Placental pericyte (primary cell): ENCODE results near the gene MAPK6.

DNA sequence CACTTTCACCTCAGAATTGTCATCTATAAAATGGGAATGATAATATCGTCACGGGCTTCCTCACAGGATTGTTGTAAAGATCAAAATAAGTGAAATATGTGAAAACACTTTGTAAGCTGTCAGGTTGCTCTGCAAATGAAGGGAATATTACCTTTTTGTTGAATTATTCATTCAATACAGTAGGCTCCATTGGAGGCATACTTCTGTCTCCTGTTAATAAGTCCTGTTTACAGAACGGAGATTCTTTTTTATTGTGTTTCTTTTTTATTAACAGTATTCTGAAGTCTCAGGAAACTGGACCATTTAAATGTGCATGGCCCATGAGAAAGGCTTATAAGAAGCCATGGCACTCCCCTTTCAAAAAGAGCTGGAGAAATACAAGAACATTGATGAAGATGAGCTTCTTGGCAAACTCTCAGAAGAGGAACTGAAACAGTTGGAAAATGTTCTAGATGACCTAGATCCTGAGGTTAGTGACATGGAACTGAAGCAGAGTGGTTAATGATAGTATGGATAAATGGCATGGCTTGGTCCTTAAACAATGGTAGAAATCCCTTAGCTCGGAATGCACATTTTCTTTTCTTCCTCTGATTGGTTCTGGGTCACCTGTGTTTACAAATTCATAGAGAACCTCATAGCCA is 14.8 kb downstream of the TMOD2 start:
- CAGE, long polyA plus RNA, result no peak

GRCh38 chr15:51849705-51850319 is 20.4 kb downstream of the TMOD3 start:
- CAGE, long polyA plus RNA, result no peak

DNA sequence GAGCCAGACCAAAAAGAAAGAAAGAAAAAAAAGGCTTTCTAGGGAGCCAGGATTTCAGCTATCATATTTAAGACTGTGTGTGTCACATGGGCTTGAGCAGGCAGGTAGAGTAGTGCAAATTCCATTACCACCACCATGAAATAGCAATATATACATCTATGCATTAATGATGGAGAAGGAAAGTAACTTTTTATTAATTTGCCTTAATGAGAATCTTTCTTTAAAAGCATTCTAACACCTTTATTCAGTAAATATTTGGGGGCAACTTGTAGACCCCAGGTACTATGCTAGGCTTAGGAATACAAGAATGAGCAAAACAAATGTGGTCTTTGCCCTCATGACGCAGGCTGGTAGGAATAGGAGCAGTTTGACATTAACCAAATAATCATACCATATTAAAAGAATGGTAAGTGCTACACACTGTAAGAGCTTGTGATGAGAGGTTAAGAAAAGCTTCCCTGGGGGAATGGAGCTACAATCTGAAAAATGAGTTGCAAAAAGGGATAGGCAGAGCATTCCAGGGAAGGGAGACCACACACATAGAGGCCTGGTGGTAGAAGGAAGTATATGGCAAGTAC is 37.1 kb downstream of the TMOD3 start:
- CAGE, long polyA plus RNA, result no peak

DNA sequence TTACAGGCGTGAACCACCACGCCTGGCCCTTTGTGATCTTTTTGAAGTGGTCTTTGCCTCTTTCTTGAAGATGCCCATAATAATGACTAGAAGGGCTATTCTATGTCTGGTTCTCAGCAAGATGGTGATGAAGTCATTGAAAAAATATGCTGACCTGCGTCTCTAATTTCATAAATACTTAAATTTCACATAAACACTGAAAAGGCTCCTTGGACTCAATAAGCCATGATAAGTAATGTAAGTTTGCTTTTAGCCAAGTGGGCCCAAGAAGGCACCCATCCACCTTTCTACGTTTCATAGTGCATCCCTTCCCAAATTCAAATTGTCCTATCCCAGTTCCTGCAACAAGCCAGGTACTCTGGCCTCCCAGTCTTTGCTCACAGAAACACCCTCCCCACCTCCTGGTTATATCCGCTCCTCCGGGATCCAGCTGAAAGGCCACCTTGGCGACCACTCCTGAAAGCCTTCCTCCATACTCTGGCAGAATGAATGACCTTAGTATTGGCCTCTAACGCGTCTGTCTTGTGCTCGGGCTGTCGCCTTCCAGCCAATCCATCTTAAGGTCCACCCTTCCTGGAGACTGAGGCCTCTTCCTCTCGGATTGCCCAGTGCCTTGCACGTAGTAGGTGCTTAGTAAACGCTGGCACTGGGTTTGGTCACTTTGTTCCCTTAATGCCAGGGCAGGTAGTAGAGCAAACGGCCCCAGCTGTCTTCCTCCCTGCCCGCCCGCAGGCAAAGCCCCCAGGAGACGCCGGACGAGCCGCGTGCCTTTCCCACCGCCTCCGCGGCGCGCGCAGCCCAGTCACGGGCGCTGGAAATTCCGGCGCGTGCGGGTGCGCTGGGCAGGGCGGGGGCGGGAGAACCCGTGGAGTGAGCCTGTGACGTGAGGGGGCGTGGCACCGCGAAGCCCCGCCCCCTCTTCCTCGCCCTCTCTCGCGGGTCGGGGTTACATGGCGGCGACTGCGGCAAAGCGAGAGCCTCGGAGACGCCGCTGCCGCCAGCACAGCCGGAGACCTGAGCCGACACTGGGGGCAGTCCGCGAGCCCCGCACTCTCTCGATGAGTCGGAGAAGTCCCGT is at the start of gene MAPK6:
TSS of gene MAPK6 (plus strand) at position 919 of the 1,078 bp plus-strand sequence.
- CAGE, long polyA plus RNA, result no peak

DNA sequence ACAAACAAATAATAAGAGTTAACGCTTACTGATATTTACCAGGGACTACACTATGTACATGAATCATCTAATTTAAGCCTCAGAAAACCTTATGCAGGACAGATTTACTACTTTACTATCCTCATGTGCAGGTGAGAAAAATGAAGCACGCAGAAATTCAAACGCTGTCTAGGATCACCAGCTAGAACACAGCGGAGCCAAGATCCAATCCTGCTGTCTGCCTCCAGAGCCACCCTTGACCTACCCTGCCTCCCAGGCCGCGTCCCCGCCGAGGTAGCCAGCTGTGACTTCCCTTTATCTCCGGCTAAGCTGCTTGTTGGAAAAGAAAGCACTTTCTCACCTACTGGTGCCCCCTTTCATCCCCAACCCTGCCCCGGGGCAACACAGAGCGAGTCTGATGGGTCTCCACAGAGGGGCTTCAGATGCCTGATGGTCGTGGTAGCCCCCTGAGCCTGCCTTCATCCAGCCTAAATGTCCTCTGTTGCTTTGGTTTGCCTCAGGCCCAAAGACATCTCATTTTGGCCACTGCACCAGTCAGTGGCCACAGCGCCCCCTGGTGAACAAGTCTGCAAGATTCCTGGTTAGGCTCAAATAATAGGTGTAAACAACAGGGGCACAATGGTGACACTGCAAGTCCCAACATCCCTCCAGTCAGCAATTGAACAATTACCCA is 27.0 kb upstream of the BCL2L10 start:
- CAGE, long polyA plus RNA, result no peak

- CAGE, long polyA plus RNA, result no peak
Measured at GRCh38 chr15:52184644-52185052, 6.5 kb downstream of the GNB5 start.

DNA sequence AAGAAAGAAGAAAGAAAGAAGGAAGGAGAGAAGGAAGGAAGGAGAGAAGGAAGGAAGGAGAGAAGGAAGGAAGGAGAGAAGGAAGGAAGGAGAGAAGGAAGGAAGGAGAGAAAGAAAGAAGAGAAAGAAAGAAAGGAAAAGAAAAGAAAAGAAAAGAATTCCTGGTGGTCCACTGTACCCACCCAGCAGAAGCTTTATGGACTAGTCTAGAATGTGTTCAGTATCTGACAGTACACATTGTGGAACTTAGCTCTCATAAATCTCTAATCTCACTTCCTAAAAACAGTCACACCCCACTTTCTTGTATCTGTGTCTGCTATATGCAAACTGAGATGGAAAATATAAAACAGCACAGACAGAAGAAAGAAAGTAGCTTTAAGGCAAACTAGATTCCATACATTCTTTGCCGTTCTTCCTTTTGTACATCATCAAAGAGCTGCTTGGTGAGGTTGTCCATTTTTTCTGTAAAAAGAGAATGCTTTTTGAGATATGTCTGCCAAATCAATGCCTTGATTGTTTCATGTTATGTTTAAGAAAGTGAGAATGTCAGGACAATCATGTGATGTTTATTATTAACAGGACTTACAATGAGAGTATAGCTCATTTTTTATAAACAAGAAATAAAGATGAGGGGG is 41.1 kb upstream of the GNB5 start:
- CAGE, long polyA plus RNA, result no peak

DNA sequence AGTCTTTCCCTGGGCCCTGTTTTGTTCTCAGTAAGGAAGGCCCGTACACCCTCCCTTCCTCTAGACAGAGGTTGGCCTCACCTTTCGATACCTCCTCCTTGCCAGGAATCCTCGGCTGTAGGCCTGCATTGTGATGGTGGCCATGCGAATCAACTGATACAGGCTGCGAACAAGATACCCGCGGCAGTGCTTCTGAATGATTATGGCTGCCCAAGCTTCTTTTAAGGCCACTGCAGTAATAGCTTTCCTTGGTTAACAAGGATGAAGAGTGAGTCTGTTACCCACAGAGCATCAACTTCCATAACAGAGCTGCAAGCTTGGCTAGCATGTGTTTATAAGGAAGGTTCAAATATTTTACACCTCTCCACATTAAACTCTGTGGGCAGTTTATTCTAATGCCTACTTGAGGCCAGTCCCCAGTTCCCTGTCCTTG is 50.8 kb upstream of the GNB5 start:
- CAGE, long polyA plus RNA, result no peak

DNA sequence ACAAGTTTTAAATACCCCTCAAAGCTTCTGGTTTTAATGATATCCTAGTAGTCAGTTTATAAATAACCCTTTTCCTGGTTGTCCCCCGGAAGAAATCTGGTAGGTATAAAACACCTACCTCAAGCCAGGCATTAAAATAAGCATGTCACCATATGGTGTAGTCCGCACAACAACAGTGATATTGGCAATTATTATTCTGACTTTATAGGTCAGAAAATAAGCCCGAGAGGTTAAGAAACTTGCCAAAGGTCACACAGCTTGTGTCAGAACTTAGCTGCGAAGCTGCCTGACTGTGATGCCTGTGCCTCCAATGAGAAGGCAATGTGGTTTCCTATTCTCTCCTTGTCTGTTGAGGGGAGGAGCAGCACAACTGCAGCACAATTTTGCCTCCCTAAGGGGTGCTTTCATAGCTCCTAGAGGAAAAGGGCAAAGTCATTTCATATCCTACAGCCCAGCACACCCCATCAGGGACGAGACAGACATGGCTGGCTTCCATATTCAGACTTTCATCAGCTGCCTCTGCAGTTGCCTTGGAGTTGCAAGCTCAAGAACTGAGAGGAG is 38.7 kb downstream of the MYO5C start:
- CAGE, long polyA plus RNA, result no peak

GRCh38 chr15:52257555-52258268 is 37.9 kb downstream of the MYO5C start:
- CAGE, long polyA plus RNA, result no peak

- CAGE, long polyA plus RNA, result no peak
Measured at GRCh38 chr15:52286045-52286244, 9.7 kb downstream of the MYO5C start.

DNA sequence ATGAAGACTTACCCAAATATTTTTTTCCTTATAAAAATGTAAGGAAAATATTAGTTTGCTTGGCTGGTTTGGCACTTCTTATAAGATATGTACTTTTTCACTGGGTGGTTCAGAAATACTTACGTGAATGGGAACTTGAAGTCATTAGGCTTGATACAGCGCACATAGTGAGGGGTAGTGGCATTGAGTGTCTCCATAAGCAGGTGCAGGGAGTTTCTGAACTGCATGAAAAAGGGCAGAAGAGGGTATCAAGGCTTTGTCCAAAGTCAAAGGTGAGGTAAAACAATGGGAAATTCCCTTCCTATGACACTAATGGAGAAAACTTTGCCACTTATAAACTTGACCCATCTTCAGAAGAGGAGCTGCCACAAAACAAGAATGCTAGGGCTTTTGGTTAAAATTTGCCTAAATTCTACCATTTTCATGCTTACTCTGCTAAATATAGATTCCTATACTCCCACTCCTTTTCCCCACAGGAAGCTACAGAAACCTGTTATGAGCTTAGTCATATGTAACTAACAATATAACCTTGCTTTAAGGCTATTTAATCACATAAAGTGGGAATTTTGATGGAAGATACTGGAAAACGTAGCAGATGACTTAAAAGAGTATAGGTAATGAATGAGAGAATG is 87.5 kb upstream of the MYO5C start:
- CAGE, long polyA plus RNA, result no peak

- CAGE, long polyA plus RNA, result no peak
Measured at GRCh38 chr15:52417276-52417822, 111.3 kb downstream of the MYO5A start.

GRCh38 chr15:52568113-52568394 is 776 bp downstream of the ARPP19 start:
- CAGE, long polyA plus RNA, result no peak

DNA sequence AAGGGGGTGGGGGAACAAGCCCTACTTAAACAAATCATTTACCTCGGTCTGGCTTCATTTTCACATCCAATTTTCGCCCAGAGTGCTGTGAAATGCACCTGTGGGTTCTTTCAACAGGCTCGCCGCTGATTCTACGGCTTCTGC is 1.4 kb downstream of the ATOSA start:
- CAGE, long polyA plus RNA, result no peak

GRCh38 chr15:52784584-52785325 is 5.4 kb downstream of the ONECUT1 start:
- CAGE, long polyA plus RNA, result no peak

GRCh38 chr15:52798459-52799009 is 8.4 kb upstream of the ONECUT1 start:
- CAGE, long polyA plus RNA, result no peak

- CAGE, long polyA plus RNA, result no peak
Measured at GRCh38 chr15:53115036-53115429, 324.9 kb upstream of the ONECUT1 start.

DNA sequence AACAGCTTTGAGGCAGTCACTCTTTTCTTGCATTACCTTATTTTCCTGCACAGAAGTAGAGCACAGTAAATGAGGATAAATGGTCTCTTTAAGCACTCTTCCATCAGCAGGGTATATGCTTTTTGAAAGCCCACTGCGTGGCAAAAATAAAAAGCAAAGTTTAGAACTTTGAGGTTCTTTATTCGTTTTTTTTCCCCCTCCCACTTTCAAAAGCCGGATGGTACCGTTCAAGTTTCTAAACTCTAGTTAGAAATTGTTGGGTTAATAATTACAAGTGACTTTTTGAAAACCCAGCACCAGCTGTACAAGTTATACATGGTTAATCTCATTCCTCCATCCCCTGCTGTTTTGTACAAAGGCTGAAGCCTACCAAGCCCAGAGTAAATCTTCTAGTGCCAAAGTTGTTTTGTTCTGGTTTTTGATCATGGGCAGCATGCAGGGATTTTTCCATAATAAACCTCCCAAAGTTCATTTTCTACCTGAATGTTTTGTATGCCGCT is 48.6 kb downstream of the WDR72 start:
- CAGE, long polyA plus RNA, result no peak

GRCh38 chr15:53721423-53721946 is 38.0 kb downstream of the WDR72 start:
- CAGE, long polyA plus RNA, result no peak